CMK (cell line): ENCODE results near the gene GPR180.

DNA sequence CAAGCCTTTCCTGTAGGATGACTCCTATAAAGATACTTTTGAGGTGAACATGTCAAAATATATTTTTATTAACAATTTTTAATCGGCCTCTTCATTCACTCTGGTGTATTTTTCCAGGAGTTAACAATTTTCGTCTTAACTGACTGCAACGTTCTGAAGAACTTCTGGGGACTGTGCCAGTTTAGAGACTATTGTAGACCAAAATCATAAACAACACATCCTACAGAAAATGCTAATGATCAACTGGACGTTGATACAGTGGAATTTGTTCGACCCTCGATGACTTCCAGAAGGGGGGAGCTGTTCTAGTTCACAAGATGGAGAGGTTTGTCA is 264.0 kb upstream of the GPC5 start:
- RRBS = no CpG with 5 or more reads among the region's 6 CpGs

DNA sequence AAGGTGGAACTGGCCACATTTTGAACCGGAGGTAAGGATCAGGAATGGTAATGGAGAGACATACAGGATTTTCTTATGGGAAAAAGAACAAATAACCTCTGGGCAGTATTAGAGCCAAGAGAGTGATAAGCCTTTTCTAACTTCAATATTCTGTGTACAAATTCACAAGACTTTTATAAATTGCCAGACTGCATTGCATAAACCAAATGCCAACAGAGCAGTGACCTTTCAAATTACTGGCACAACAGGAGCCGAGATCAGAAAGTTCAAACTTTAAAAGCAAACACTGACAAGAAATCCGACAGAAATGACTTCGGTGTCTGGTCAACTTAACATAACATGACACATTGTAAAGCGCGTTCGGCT is 737.1 kb downstream of the GPC5 start:
- RRBS = no CpG with 5 or more reads among the region's 7 CpGs

GRCh38 chr13:94323760-94324114 is 155.7 kb downstream of the DCT start:
- RRBS = no CpG with 5 or more reads among the region's 5 CpGs

DNA sequence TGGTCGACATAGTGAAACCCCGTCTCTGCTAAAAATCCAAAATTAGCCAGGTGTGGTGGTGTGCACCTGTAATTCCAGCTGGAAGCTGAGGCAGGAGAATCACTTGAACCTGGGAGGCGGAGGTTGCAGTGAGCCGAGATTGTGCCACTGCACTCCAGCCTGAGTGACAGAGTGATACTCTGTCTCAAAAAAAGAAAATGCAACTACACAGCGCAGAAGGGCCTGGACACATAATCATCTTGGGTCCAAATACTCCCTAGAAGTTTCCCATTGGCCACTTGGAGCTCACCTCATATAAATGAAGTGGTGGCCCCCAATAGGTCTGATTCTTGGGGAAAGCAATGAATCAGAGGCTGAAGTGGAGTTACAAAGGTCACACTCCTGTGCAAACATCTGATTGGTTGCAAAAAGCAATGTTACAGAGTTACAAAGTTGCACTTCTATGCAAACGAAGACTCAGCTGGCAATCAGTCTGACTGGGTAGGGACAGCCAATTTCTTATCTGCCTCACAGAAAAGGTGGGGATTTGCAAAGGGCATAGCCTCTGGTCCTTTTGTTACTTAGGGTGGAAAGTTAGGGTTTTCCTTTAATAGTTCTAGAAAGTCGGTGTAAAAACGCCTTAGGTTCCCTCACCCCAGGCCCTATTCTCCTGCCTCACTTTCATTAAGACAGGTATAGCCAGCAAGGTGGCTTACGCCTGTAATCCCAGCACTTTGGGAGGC is 1.8 kb upstream of the GPR180 start:
- RRBS = no CpG with 5 or more reads among the region's 9 CpGs

DNA sequence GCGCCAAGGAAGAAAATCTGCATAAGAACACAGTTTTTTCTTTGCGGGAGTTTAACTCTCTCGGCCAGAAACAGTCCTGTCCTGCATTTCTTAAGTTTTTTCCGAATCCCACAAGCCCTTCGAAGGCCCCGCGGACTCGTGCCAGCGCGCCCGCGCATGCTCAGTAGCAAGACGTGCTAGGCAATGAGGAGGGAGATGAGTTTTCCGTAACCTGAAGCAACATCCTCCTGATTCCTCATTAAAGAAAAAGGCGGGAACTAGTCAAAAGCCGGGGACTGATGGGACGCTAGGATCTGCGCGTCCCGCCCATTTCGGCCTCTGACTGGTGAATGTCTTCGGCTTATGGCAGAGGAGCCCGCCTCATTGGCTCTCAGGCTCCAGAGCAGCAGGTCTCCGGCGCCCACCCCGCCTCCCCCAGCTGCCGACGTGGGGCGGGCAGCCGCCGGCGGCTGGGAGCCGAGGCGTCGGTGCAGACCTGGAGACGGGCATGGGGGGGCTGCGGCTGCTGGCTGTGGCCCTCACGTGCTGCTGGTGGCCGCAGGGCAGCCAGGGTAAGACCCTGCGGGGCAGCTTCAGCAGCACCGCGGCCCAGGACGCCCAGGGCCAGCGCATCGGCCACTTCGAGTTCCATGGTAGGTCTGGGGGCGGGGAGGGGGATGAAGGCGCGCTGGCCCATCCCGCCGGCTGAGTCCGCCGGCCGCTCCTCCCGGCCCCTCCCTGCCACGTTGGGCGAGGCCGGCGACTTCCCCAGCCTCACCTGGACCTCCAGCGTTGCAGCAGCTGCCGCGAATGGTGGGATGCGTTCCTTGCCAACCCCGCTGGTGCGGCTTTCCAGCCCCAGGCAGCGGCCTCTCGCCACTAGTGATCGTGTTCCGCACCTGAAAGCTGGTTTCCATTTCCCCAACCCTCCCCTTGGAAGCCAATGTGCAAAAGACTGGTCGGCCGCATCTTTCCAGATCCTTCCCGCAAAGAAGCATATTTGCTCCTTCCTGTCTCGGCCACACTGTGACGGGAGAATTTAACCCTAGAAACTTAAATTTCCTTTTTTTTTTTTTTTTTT is at the start of gene GPR180:
GPR180 (plus strand) TSS at position 417 of the 1,060 bp plus-strand sequence.
- RRBS = 1% methylated on average over 13 of the region's 74 CpGs

DNA sequence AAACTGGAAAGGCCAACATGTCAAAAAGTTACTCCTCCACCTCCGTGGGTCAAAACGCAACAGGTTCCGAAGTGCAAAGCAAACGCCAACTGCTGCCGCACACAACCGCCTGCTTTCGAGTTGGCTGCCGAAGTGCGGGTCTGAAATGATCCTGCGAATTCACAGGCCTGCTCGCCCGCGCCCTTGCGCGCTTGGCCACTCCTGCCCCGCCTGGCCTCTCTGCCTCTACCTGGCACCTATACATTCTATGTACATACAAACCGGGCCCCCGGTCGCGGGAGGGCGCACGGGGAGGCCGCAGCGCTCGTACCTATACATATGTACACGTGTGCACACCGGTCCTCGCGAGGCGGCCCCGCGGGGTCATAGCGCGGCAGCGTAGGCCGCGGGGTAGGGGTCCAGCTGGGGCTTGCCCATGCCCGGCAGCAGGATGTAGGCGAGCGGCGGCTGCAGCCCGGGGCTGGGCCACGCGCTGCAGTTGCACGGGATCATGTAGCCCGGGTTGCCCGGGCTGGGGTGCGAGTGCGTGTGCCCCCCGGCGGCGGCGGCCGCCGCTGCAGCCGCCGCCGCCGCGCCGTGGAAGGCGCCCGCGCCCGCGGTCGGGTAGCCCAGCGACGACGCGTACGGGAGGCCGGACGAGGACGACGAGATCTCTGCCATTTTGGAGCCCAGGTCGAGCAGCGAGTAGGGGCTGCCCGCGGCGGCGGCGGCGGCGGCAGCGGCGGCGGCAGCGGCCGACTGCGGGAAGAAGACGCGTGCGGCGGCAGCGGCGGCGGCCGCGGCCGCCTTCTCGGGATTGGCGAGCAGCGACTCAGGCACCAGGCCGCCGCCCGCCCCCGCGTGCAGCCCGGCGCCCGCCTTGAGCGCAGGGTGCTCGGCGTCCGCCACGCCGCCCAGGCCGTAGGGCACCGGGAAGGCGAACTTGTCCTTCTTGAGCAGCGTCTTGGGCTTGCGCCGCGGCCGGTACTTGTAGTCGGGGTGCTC is 1.2 kb downstream of the SOX21 start:
- RRBS = 27% methylated on average over 56 of the region's 127 CpGs

GRCh38 chr13:94967505-94968352 is 255.4 kb upstream of the SOX21 start:
- RRBS = 12% methylated on average over 41 of the region's 74 CpGs

DNA sequence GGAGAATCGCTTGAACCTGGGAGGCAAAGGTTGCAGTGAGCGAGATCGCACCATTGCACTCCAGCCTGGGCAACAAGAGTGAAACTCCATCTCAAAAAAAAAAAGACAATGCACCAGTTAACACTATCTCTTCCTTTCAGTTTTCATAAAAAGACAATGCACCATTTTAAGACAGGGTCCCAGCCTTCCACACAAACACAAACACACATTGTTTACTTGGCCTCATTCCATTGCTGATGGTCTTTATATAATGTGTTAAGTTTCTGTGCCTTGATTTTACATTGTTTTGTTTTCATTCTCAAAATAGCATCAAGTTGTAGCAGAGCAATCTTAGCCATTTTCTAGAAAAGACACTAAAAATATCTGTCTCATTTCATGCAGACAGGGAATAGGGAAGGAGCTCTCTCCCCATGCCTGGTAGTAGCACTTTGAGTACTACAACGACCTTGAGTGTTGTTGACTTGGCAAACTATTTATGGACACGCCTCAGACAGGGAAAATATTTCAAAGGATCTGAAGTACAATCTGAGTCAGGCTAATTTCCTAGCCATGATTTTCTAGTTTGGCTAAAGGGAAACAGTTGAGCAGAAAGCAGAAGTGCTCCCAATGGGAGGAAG is 120.7 kb downstream of the ABCC4 start:
- RRBS = no CpG with 5 or more reads among the region's 5 CpGs

- RRBS = no CpG with 5 or more reads among the region's 5 CpGs
Measured at GRCh38 chr13:95584516-95585146, 32.1 kb downstream of the CLDN10 start.

DNA sequence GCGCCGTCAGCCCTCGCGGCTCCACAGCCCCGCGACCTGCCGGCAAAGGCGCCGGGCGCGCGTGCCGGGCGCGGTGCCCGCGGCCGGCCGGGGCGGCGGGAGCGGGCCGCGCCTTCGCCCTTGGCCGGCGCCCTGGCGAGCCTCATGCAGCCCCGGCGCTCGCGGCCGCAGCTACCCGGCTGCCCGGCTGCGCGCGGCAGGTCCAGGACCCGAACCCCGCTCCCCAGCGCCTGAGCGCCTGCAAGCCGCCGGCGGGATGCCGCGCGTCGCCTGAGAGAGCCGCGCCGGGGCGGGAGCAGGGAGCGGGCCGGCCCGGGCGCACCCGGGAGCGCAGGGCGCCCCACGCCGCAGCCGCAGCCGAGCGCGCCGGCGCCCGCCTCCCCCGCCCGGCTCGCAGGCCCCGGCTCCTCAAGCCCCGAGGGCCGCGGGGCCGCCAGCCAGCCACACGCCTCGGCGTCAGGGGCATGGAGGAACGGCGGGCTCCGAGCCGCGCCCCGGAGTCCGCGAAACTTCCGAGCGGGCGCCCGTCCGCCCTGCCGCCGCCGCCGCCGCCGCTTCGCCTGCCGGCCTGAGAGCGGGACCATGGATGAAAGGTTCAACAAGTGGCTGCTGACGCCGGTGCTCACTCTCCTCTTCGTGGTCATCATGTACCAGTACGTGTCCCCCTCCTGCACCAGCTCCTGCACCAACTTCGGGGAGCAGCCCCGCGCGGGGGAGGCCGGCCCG is 537 bp downstream of the HS6ST3 start:
- RRBS = 72% methylated on average over 59 of the region's 112 CpGs

GRCh38 chr13:96331573-96332194 is 241.8 kb downstream of the HS6ST3 start:
- RRBS = no CpG with 5 or more reads among the region's 28 CpGs

DNA sequence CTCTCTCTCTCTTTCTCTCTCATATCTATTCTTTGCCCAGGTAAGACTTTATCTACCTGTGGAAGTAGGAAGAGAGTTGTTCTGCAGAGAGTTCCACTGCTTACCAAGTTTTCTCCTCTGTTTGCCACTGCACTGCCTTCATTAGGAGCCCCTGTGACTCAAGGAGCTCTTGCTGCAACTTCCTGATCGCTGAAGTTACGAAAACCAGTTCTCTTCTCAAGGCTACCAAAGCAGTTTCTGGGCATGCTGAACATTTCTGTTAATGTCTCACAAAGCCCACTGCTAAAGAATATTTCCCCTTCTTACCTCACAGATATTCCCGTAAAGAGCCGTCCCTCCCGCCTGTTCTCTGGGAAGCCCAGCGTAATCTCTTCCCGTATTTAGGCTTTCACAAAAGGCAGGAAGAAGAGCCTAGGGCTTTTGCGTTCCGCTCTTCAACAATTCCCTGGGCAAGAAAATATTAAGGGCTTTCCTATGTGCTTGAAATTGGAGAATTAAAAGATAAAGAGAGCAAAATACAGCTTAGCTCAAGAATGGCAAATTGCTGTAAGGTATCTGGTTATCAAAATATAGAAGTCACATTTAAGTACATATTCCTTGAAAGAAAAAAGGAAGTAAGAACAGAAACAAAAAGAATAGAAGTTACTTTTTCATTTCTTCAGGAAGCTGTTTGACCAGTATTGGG is 82.7 kb upstream of the OXGR1 start:
- RRBS = no CpG with 5 or more reads among the region's 9 CpGs

- RRBS = no CpG with 5 or more reads among the region's 2 CpGs
Measured at GRCh38 chr13:97327316-97327837, 105.2 kb downstream of the MBNL2 start.

DNA sequence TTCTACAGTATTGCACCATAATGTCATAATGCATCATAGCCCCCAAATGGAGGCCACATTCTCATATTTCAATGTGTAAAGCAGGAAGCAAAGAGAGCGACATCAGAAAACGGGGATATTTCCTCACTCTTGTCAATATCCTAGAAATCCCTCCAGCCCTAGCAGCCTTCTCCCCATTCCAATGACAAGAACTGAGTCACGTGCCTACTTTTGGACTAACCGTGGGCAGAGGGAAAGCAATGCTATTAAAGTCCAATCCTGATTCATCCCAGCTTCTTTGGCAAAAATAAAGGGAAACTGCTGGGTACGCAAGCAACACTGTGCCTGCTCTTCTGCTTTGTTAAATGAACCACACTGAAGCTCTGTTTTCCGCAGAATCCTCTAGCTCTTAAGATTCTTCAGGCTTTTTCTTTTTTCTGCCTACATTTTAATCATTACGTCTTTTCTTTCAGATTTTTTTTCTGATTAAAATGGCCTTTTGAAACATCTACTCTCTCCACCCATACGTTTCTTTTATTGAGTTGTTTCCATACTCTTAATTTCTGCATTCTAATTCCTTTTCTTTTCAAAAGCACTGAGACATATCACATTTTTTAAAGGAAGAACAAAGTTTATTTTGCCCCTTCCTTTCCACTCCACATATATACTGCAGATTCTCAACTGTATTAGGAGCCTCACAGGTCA is 4.1 kb upstream of the RAP2A start:
- RRBS = no CpG with 5 or more reads among the region's 8 CpGs

- RRBS = no CpG with 5 or more reads among the region's 10 CpGs
Measured at GRCh38 chr13:97875152-97875652, 78.3 kb upstream of the IPO5 start.

DNA sequence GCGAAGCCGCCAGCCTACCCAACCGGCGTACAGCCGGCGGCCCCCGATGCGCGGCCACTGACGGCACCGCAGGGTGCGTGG is 22.7 kb downstream of the IPO5 start:
- RRBS = 0% methylated on average over 7 of the region's 12 CpGs

DNA sequence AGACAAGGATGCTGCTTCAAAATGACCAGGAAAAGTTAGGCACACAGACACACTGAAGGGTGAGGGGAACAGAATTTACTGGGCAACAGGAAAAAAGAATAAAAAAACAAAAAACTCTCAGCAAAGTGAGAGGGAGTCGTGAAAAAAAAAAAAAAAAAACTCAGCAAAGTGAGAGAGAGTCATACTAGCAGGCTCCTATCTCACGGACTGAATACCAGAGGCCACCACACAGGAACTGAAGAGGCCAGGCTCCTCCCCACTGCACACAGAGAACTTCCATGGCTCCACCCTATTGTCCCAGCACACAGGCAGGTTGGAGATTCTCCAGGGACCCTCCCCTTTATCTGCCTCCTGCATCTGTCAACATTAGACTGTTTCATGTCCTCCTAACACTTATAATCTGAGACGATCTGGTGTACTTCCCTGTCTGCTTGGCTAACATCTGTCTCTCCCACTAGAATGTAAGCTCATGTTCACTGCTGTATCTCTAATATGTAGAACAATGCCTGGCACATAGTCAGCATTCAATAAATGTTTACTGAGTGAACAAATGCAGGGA is 37.0 kb upstream of the FARP1 start:
- RRBS = no CpG with 5 or more reads among the region's 3 CpGs

- RRBS = 2% methylated on average over 31 of the region's 45 CpGs
Measured at GRCh38 chr13:98143704-98144041, 779 bp downstream of the FARP1 start.

GRCh38 chr13:98279630-98280310 is 102.7 kb upstream of the RNF113B start:
- RRBS = no CpG with 5 or more reads among the region's 14 CpGs